Skeletal muscle cell (primary cell): ENCODE results near the gene TMEM208.

DNA sequence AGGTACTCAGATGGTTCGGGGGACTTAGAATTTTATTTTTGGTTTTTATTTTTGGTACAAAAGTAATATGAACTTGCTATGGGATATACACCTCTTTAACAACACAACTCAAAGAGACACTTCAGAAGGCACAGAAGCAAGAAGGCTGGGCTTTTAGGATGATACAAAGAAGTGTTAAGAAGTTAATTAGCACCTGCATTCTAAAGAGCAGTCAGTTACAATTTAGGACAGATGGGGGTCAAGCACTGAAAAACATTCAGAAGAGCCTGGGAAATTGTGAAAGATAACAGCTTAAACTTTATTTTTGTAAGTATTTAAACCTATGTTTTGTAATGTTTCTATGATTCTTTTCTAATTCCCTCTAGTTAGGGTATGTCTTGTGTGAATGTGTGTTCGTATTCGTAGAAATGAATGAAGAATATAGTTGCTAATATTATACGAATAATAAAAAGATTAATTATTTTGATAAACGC is 163.4 kb downstream of the CDH8 start:
- RRBS: no CpG with 5 or more reads among the region's 5 CpGs

GRCh38 chr16:65068906-65069349 is 52.9 kb downstream of the CDH11 start:
- RRBS: no CpG with 5 or more reads among the region's 5 CpGs

- RRBS: no CpG with 5 or more reads among the region's 9 CpGs
Measured at GRCh38 chr16:65123944-65124154, 2.0 kb upstream of the CDH11 start.

GRCh38 chr16:65234678-65235181 is 112.9 kb upstream of the CDH11 start:
- RRBS: no CpG with 5 or more reads among the region's 13 CpGs

DNA sequence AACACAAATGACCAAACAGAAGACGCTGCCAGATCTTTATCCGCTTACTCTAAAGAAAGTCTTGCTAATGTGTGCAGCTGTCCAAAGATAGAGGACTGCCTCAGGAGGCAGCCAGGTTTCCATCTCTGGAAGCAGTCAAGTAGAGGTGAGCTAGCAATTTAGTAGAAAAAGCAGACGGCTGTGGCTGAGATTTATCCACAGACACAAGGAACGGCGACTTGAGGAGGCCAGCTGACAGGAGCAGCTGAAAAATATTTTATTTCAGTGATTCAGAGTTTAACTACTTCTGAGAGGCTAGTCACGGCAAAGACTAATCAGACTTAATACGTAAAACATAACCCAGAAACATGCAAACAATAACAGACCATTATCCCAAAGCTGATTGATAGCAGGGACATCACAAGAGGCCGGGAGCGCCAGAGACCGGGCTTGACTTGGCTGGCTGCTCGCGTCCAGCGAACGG is 611.3 kb upstream of the CDH5 start:
- RRBS: 33% methylated on average over 5 of the region's 14 CpGs

GRCh38 chr16:66135244-66135735 is 231.2 kb upstream of the CDH5 start:
- RRBS: no CpG with 5 or more reads among the region's 5 CpGs

DNA sequence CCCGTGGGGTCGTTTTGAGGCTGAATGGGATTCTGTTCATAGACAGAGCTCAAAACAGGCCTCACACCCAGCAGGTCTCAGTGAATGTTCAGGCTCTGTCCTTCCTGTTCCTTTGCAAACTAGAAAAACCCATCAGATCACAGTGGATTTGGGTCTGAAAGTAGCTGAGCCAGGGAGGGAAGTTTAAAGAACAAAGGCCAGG is 32.6 kb downstream of the TK2 start:
- RRBS: no CpG with 5 or more reads among the region's 2 CpGs

DNA sequence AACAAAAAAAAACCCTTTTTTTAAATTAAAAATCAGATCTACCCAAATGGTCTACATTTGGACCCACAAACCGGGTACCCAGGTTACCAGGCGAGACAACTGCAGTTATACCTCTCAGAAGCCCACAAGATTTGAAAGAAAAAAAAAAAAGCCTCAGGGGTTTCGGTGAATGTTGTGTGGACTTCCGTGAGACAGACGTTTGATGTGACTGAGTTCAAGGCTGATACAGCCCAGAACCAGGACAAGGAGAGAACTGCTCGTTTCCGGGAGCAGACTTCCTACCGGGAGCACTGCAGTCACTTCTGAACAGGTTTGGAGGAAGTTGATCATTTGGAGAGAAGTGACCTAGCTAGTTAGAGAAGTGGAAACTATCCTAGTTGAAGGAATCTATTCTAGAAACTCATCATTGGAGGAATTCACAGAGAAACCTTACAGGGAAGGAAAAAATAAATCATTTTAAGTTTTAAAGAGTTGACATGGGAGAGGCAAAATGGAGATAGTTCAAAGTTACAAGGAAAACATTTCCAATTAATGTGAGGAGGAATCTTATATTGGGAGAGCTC is 875 bp downstream of the CKLF start:
- RRBS: no CpG with 5 or more reads among the region's 8 CpGs

DNA sequence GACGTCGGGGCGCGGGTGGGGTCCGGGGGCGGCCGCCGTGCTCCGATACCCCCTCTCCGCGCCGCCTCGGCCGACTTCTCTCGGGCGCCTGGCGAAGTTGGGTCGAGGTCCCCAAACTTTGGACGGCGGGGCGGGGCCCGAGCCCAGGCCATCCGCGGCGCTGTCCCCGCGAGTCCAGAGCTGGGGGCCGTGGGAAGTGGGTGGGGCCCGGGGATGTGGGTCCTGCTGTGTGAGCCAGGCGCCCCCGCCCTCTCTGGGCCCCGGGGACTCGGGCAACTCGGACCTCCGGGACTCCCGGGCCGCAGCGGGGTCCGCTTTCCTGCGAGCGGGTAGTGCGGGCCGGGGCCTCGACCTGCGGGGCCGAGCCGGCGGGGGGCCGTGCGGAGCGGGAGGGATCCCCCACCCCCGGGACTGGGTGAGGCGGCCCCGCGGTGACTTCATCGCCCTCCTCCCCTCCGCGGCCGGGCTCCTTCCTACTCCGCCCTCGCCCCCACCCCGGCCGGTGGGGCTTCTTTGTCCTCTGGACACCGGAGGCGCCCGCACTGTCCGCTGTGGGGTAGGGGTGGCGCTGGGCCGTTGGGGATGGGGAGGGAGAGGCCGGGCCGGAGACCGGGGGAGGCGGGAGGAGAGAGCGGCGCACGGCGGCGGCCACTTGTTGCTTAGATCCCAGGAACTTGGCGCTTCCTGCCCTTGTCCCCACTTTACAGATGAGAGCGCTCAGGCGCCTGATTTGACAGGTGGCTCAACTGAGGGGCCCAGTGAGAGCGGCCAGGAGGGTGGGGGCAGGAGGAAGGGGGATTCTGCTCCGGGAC is 714 bp downstream of the CMTM3 start:
- RRBS: 1% methylated on average over 32 of the region's 83 CpGs

- RRBS: no CpG with 5 or more reads among the region's 6 CpGs
Measured at GRCh38 chr16:66616119-66616670, 11.7 kb downstream of the CMTM3 start.

DNA sequence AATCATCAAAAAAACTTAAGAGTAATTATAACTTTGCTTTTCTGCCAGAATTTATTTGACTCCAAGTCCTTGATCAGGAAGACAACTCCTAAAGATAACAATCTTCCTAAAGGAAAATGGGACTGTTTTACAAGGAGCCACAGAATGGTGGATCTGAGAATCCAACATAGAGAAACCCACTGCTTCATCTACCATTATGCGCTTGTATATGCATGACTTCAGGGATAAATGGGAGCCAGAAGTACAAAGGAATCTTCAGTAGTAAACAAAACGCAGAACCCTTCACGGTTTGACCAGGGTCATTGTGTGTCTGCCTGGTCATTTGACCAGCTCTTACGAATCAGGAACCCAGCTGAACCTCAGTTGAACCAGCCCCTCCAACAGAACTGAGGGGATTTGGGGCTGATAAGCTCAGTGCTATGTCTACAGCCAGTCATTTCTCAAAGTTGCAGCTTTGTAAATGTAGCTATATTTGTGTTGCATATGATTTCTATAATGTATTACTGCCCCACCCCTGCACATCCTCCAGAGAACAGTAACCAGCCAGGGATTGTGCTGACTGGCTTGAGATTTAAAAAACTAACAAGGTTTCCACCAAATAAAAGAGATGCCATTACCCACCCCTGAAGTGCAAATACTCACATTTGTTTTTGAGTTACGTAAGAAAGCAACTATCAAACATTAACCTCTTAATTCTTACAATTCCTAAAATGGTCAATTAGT is 6.4 kb downstream of the CMTM4 start:
- RRBS: no CpG with 5 or more reads among the region's 5 CpGs

DNA sequence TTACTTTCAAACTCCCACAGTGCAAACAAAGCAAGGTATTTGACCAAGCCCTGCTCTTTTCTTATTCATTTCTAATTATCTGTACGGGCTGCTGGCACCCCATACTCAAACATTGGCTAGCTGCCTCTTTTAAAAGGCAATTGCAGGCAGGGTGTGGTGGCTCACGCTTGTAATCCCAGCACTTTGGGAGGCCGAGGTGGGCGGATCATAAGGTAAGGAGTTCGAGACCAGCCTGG is 2.3 kb downstream of the CMTM4 start:
- RRBS: no CpG with 5 or more reads among the region's 5 CpGs

DNA sequence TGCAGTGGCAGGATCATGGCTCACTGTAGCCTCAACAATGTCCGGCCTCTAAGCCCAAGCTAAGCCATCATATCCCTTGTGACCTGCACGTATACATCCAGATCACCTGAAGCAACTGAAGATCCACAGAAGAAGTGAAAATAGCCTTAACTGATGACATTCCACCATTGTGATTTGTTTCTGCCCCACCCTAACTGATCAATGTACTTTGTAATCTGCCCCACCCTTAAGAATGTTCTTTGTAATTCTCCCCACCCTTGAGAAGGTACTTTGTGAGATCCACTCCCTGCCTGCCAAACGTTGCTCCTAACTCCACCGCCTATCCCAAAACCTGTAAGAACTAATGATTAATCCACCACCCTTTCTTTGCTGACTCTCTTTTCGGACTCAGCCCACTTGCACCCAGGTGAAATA is 16.3 kb downstream of the PDP2 start:
- RRBS: no CpG with 5 or more reads among the region's 5 CpGs

- RRBS: no CpG with 5 or more reads among the region's 27 CpGs
Measured at GRCh38 chr16:66904535-66905496, 13.9 kb downstream of the CDH16 start.

DNA sequence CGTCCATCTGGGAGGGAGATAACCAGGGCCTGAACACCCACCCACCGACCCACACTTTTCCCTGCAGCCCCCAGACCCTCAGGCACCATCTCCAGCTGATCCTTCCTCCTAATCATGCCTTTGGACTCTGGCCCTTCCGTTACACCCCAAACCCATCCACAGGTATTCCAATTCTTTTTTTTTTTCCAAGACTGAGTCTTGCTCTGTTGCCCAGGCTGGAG is 1.5 kb downstream of the CIAO2B start:
- RRBS: no CpG with 5 or more reads among the region's 3 CpGs

- RRBS: no CpG with 5 or more reads among the region's 31 CpGs
Measured at GRCh38 chr16:67150028-67150253, 857 bp downstream of the B3GNT9 start.

DNA sequence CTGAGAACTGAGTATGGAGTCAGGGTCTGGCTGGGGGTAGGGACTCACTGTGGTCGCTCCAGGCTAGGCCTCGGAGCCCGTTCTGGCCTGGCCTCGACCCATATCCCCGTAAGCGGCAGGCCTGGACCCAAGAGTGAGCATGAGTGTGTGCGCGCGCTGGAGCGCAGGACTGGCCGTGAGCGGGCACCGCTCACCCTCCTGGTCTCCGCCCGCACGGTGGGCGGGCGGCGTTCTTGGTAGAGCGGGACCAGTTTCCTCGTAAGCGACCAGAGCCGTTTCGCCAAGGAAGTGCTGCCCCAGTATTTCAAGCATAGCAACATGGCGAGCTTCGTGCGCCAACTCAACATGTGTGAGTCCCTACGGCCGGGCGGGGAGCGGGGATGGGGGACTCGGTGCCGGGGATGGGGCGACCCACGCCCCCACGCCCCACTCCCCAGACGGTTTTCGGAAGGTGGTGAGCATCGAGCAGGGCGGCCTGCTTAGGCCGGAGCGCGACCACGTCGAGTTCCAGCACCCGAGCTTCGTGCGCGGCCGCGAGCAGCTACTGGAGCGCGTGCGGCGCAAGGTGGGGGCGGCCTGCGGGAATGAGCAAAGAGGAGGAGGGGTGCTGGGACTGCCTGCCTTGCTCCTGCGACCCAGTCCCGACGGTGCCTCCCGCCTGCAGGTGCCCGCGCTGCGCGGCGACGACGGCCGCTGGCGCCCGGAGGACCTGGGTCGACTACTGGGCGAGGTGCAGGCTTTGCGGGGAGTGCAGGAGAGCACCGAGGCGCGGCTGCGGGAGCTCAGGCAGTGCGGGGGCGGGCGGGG is 940 bp downstream of the HSF4 start:
- RRBS: 1% methylated on average over 7 of the region's 81 CpGs

DNA sequence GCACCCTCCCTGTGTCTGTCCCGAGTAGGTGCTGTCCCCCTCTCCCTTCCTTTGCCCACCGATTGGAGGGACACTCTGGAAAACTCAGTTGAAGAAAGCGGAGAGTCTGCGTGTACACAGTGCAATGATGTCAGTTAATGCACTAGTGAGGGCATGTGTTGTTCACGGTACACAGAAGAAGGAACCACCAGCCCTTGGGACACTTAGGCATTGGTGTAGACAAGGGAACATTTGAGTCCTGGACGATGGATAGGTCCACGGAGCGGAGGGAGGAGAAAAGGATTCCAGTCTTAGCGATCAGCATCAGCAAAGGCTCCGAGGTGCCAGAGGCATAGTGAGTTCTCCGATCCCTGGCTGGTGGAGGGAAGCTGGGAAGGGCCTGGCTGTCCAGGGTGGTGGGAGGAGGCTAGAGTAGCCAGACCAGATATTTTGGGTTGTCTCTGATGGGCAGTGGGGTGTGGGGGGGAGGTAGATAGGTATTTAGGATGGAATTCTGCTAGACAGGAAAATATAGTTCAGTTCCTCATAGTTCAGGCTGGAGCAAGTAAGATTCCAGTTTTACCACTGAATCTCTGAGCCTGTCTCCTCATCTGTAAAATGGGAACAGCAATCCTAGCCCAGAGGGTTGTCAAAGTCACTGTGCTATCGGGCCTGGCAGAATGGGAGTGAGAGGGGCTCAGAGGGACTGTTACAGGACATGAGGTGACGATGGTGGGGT is 6.7 kb downstream of the HSF4 start:
- RRBS: no CpG with 5 or more reads among the region's 13 CpGs

DNA sequence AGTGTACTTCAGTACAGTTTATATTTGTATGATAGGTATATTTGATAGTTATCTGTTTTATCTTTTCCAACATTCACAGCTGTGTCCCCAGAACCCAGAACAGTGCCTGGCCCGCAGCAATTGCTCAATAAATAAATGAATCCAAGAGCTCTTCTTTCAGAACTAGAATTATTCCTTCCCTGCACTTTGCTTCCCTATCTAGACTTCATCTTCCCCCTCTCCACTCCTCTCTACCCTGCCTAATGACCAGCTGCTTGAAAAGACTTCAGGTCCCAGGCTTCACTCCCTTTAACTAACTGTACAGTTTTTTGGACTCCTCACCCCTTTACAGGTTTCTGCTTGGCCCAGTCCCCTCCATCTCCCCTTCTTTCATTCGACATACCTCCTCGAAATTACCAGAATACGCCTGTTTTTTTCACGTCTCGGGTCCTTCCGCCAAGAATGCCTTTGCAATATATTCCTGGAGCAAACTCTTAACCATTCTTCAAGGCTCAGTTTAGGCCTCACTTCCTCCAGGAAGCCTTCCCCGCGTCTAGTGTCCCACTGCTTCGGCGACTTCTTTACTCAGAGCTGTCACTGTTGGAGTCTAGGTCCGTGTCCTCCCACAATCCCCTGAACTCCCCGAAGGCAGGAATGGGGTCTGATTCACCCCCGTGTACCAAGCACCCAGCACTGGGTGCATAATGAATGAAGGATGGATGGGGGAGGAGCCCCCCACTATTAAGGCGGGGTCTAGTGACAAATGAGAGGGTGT is 706 bp downstream of the MATCAP1 start:
- RRBS: no CpG with 5 or more reads among the region's 15 CpGs

GRCh38 chr16:67226247-67227222 is at the start of gene TMEM208:
Gene TMEM208 (plus strand): TSS chr16:67227130.
- RRBS: under 1% methylated on average over 13 of the region's 45 CpGs